SJCRH30 (cell line): ENCODE measurements around the gene KIF20B.

- RAMPAGE, long total RNA, result no peak
Observed at GRCh38 chr10:88386931-88387603, 196.1 kb downstream of the RNLS start.

DNA sequence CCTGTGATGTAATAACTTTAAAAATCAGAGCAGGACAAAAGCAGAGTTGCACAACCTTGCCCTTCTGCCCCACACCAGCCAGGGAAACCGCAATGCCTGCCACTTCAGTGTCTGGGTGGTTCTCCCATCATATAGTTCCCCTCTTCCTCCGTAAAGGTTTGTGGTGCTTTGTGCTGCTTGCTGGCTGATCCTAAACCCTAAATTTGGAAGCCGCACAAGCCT lies 9.8 kb upstream of the LIPM start:
- RAMPAGE, long total RNA, result no peak

- RAMPAGE, long total RNA, result no peak
Observed at GRCh38 chr10:88841307-88841653, 10.4 kb downstream of the ANKRD22 start.

DNA sequence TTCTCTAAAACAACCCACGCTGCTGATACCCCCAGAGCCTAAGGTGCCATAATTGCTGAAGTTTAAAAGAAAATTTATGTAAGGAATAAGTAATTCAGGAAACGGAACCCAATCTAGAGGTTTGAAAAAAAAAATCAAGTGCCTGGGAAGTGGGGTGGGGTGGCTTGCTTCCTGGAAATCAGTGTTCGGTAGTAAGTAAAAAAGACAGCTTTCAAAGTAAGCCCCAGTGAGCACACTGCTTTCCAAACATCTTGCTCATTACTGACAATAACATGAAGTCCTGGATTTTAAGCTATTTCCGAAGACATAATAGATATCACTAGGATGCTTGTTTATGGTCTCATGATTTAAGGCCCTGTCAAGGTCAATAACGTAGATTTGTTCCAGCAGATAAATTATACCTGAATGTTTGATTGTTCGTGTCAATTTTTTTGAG lies 1.2 kb downstream of the STAMBPL1 start:
- RAMPAGE, long total RNA, result no peak

DNA sequence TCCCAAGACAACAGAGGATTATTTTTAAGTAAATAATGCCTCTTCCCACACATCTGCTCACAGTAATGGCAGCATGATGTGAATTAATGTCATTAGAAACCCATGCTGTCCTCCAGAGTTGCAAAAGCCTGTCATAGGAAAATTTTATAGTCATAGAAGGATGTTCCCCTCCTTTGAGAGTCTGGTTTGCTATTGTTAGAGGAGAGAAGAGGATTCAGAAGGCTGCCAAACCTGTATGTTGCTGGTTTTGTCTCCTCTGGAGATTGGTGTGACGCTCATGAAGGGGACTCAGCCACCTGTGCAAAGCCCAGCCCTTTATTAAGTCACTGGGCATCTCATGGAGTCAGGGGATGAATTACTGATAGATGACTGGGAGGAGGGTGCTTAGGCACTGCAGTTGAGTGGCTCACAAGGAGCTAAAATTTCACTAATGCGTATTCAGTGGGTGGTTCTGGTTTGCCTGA lies 20.2 kb downstream of the ACTA2 start:
- RAMPAGE, long total RNA, result no peak

DNA sequence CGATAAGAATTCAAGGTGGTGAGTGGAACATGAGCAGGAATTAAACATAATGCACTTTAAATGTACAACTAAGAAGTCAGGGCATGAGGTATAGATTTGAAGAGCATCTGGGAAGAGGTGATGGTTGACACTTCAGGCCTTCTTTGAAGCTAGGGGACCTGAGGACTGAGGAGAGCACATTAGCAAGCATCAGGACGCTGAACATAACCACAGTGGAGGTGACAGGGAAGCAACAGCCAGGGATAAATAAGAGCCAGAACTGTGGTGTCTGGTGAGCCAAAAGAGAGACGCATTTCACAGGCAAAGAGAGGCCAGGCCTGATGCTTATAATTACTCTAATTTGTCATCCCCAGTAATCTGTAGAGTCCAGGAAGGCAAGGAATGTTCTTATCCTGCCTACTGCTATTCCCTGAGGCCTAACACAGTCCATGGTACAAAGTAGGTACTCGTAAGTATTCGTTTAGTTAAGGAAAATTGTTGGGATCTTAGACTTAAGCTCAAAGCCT lies 10.4 kb upstream of the FAS start:
- RAMPAGE, long total RNA, result no peak

GRCh38 chr10:88993830-88994338 lies 3.3 kb downstream of the FAS start:
- RAMPAGE, long total RNA, result no peak

DNA sequence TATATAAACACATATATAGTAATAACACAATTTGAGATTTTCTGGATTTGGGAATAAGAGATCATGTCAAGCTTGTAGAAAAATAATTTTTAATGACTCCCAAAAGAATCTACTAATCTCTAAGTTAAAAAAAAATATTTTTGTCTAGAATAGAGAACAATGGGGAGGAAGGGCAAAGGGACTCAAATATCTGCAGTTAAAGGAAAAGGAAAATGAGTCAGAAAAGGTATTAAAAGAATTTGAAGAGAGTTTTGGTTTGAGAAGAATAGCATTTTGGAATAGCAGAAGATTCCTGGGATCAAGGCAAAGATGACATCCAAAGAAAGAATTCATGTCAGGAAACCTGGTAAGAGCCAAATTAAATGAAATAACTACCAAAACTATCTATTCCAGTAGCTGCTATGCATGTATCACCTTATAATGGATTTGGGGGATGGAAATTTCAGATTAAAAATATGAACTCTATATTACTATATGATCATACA lies 91.9 kb downstream of the CH25H start:
- RAMPAGE, long total RNA, result no peak

DNA sequence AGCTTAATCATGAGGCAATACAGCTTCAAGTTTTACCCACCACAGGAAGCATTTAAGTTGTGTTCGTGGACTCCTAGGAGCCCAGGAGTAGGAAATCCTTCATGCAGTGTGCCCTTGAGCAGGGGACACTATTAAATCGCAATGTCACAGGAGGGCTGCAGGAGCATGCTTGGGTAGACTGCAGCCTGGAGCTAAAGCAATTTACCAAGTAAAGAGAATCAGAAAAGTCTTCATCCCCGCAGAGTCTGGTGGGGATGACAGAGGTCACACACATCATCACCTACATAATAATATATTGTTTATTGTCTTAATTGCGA lies 10.9 kb downstream of the LIPA start:
- RAMPAGE, long total RNA, result no peak

- RAMPAGE, long total RNA, result no peak
Observed at GRCh38 chr10:89250648-89251668, 617 bp downstream of the LIPA start.

DNA sequence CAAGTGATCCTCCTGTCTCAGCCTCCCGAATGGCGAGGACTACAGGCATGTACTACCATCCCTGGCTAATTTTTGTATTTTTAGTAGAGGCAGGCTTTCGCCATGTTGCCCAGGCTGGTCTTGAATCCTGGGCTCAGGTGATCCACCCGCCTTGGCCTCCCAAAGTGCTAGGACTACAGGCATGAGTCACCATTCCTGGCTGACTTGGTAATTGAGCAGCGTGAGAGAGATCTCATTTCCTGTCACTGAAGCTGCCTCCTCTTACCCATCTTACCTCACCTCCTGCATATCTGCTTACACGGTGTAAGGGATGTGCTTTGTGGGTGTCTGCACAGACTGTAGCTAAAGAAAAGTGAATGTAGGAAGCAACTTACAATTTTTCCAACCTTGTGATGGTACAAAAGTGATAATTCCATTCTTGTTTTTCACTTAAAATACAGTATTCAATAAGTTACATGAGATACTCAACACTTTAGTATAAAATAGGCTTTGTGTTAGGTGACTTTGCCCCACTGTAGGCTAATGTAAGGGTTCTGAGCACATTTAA lies 9.8 kb downstream of the IFIT3 start:
- RAMPAGE, long total RNA, result no peak

DNA sequence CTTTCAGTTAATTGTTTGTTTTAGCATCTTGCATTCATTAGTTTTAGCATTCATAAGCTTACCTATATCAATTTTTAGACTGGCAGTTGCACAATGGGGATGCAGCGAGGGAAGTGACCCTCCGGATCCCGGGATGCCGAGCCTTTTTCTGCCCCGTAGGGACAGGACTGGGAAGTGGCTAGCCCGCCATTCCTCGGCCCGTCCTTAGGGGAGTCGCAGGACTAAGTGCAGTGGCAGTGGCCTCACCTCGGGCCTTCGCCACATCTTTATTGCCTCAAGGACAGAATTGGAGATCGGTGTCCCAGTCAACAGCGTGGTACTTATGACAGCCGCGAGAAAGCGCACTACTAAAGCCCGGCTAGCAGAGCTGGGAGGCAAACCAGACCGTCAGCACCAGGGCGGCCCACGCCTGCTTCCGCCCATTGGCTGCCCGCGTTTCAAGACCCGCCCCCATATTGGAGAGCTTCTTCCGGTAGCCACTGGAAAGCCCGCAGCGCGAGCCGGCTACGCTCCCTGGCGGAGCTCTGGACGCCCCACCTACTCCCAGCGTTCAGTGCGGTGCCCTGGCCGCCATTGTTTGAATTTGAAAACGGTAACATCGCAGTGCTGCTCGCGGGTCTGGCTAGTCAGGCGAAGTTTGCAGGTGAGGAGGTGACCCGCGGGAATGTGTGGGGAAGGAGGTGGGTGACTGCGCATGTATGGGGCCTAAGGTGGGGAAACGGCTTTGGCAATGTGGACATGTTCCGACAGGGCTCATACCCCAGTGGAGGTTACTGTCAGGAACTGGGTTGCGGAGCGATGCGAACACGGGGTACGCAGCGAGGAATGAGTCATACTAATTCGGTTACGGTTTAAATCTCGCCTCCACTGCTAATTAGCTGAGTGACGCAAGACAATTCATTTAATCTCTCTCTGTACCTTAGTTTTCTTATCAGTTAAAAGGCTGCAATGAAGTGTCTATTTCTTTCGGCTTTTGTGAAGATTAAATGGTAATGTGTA lies at the start of gene KIF20B:
KIF20B (plus strand) TSS at position 553 of the 999 bp plus-strand sequence.
- RAMPAGE, long total RNA, result no peak

- RAMPAGE, long total RNA, result no peak
Observed at GRCh38 chr10:90918348-90918660, 2.6 kb downstream of the ANKRD1 start.

DNA sequence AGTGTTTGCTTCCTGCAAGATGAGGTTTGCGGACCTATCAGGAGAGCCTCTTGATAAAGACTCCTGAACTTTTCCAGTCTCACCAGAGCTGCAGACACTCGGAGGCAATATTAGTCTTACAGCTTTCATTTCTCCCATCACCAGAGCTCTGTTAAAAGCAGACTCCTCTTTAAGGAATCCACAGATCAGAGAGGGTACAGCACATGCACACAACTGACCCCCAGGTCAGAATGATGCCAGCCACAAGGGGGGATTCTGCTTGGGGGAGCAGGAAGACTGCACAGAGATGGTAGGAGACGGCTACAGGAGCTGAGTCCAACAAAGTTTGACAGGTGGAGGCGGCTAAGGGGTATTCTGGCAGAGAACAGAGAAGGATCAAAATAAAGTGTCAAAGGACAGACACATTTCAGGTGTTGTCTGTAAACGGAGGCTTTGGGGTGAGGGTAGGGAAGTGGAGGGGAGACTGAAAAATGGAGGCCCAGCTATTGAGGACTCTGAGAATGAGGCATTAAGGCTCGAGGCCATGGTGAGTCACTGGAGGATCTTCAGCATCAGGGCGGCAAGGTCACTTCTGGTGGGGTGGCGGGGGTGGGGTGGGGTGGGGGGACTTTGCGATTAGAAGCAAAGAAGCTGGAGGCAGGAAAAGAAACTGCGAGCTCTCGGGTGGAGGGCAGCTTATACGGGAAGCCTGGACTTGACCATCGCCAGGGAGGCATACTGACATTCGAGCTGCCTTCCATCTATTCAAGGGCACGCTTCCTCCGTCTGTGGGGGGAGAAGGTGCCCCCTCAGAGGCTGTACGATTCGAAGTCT lies 58.5 kb upstream of the PCGF5 start:
- RAMPAGE, long total RNA, result no peak

- RAMPAGE, long total RNA, result no peak
Observed at GRCh38 chr10:91201222-91201600, 19.3 kb upstream of the PCGF5 start.

DNA sequence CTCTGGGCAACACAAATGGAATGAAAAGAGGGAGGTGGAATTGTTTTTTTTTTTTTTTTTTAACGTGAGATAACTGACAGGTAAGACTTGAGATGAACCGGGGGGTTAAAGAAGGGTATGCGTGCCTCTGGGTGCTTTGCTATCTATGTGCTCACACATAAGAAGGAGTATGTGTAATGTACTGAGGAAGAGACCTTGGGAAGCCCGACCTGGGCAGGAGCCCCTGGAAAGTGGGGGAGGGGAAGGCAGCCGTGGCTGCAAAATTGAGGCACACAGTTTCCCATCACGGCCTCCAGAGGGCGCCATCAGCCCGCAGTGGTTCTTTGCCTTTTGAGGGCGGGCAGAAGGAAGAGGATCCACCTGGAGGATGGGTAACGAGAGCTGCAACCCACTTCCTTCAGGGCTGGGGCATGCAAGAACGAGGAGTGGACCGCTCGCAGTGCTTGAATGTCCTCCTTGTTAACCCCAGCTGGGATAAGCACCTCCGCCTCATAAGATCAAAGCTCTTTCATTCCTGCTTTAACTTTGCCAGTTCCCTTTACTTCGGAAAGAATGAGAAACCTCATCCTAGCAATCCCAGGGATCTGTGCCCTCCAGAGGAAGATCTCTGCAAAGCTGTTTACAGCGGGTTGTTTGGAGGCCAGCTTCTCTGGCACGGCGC lies 77.8 kb downstream of the PCGF5 start:
- RAMPAGE, long total RNA, result no peak

GRCh38 chr10:91589765-91590074 lies 43.2 kb downstream of the PPP1R3C start:
- RAMPAGE, long total RNA, result no peak

- RAMPAGE, long total RNA, result no peak
Observed at GRCh38 chr10:91592175-91593061, 40.5 kb downstream of the PPP1R3C start.

GRCh38 chr10:91839903-91840907 lies 42.0 kb downstream of the TNKS2 start:
- RAMPAGE, long total RNA, result no peak

DNA sequence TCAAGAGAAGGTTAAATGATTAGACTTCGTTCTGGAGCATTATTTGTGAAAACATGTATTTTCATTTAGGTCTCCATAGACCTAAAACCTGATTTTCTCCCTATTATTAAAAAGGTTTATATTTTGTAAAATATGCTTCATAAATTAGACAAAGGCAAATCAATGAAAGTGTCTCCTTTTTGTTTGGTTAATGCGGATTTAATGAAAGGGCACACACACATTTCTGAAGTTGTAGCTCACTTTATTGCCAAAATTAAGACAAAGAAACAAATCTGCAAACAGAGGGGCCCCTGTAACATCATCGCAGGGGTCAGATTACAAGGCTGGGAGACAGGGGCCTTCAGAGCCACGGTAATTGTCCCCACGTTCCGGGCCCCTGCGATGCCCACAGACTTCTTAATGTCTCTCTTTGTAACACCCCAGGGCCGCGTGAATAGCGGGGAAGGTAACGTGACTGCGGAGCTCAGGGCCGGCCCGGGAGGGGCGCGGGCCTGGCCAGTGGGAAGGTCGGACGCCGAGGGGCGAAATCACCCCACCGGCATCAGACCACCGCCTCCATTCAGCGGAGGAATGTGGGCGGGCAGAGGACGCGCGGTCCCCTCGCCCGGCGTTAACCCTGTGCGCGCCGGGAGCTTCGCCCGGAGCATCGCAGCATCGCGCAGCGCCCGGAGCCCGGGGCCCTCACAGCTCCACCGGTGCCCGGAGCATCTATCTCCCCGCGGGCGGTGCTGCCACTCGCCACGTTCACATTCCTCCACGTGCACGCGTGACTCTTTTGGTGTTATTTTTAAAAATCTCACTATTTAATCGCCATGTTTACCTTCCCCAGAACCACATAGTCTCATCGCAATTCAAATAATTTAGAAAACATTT lies 22.2 kb downstream of the FGFBP3 start:
- RAMPAGE, long total RNA, result no peak